Hepatocyte (in vitro differentiated cells and primary cell): ENCODE measurements around a stretch of chr7.

- RAMPAGE, long total RNA, result no peak
- RRBS, result no CpG with 5 or more reads among the region's 8 CpGs
Observed at GRCh38 chr7:140084863-140085507, 22.2 kb upstream of the PARP12 start.

- RAMPAGE, long total RNA, result no peak
- RRBS, result no CpG with 5 or more reads among the region's 7 CpGs
Observed at GRCh38 chr7:140099432-140100339, 36.9 kb upstream of the PARP12 start.

DNA sequence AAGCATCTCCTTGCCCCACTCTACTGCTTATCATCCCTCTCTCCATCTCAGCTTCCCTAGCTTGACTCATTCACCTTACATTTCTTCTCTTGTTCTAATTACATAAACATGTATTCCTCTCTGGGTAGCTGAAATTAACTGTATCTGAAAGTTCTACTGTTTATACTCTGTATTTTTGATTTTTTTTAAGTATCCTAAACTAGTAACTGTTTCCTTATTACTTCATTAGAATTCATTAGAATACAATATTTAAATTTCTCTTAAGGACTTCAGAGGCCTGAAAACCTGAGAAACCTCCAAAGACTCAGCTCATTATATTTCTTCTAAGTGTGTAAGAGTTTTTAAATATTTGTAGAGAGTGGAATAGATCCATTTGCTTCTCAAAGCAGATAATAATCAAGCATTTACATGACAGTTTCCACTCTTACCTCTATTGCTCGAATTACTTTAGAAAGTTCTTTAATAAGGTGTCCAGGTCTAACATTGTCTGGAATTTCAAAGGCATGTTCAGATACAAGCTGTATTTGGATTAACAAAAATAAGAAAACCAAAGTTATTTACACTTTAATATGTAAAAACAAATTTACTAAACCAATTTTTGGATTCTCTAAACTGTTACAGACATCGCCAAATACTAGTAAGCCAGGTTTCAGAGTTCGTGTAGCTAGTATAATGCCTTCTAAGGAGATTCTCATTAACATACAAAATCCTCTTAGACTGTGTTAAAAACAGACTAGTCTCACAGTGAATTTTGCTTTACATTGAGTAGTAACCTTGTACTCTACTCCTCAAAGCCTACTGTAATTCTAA lies 48.1 kb upstream of the PARP12 start:
- RAMPAGE, long total RNA, result no peak
- RRBS, result no CpG with 5 or more reads among the region's 3 CpGs

GRCh38 chr7:140199988-140200629 lies 23.3 kb upstream of the KDM7A start:
- RAMPAGE, long total RNA, result no peak
- RRBS, result no CpG with 5 or more reads among the region's 10 CpGs

GRCh38 chr7:140213664-140214709 lies 37.2 kb upstream of the KDM7A start:
- RAMPAGE, long total RNA, result no peak
- RRBS, result no CpG with 5 or more reads among the region's 6 CpGs

- RAMPAGE, long total RNA, result no peak
- RRBS, result no CpG with 5 or more reads among the region's 16 CpGs
Observed at GRCh38 chr7:140315961-140316769, 82.2 kb downstream of the SLC37A3 start.

GRCh38 chr7:140397569-140398328 lies 581 bp downstream of the SLC37A3 start:
- RAMPAGE, long total RNA, result no peak
- RRBS, result 2% methylated on average over 17 of the region's 27 CpGs

DNA sequence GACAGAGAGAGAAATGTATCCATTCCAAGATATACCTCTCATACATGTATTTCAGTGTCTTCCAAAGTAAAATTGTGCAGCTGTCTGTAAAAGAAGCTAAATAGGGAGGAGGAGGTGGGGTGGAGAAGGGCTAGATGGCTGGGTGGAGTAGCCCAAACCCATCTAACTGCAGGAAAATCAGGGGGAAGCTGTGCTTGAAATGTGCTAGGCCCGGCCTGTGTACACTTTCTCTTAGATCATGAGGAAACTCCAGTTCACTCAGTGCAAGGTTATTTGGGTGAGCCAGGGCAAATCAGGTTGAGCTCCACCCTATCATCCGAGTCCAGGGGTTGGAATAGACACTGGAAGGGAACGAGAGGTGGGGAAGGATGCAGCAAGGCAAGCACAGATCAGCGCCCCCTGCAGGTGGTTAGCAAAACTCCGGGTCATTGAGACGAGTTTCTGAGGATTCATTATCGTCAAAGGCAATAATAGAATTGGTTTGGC lies 35.5 kb downstream of the MKRN1 start:
- RAMPAGE, long total RNA, result no peak
- RRBS, result no CpG with 5 or more reads among the region's 7 CpGs

- RAMPAGE, long total RNA, result no peak
- RRBS, result 91% methylated on average over 9 of the region's 25 CpGs
Observed at GRCh38 chr7:140527252-140527723, 48.0 kb upstream of the MKRN1 start.

DNA sequence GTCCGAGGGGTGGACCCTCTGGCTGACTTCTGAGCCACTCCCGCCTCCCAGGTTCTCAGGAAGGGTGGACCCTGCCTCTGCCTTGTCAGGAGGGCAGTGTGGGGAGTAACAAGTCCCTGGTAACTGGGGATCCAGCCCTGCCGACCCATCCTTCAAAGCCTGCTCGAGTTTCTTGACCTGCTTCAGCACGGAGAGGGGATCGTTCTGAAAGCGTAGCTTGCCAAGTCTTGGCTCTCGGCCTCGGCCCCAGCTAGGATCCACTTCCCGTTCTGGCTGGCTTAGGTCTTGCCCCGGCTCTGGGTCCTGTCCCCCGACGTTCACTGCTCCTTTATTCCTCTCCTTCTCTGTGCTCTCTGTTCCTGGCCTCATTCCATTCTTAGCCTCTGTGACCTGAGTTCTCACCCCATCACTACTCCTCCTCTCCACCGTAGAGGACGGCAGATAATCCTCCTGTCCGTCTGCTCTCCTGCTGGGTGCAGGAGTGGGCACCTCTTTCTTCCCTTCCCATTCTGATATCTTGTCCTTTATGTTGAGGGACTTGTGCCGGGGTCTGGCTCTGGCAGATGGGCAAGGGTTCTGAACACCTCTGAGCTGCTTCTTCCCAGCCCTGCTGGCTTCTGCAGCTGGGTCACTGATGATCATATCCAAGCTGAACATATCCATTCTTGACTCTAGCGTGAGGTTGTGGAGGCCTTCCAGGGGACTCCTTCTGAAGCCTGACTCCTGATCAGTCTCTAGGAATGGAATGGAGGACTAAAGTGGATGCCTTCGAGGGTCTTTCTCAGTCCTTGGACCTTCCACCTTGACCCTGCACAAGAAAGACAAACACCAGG lies 38.7 kb downstream of the DENND2A start:
- RAMPAGE, long total RNA, result no peak
- RRBS, result no CpG with 5 or more reads among the region's 19 CpGs

DNA sequence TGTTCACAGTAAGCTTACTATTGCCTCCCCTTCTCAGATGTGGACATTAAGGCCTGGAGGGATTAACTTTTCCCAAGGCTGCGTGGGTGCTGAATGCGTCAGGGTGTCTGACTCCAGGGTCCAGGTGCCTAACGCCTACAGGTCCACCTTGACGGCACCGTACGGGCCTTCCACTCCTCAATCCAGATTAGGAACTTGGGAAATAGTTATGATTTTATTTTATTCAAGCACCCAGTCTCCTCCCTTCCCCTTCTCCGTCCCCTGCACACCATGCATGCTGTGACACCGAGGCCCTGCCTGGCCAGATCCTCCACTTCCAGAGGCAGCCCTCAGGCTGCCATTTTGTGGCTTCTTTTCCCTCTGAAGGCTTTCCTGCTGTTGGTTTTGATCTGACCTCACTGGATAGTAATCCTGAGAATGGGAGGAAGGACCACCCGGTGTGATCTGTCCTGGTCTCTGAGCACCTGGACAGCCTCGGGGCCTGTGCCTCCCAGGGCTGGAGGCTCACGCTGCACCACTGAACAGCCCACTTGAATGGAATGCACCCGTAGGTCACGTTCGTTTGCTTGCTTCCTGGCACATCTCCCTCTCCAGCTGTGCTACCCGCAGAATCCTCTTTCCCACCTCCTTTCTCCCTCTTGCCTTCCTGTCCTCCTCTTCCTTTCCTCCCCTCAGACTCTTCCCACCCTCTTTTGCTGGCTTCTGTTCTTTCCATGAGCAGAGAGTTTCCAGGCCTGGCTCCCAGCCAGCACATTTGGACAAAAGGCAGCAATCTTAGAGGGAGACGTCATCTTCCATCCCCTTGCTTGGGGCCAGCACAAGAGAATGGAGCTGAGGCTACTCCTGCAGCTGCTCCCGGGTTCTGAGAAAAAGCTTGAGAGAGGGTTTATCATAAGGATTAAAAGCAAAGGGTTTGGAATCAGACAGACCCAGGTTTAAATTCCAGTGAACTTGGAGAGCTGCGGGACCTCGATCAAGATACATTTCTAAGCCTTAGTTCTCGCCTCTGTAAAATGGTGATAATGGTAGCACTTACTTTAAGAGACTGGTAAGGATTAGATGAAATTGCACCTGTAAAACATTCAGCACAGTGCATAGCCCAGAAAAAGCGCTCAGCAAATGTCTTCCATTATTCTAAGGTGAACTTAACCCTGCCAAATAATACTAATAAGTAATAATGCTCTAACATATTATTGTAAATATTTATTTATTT lies 14.2 kb downstream of the DENND2A start:
- RAMPAGE, long total RNA, result no peak
- RRBS, result no CpG with 5 or more reads among the region's 21 CpGs

- RAMPAGE, long total RNA, result no peak
- RRBS, result no CpG with 5 or more reads among the region's 5 CpGs
Observed at GRCh38 chr7:140721328-140721941, 24.9 kb downstream of the NDUFB2 start.

- RAMPAGE, long total RNA, result no peak
- RRBS, result no CpG with 5 or more reads among the region's 2 CpGs
Observed at GRCh38 chr7:140827116-140827678, 97.5 kb downstream of the BRAF start.

DNA sequence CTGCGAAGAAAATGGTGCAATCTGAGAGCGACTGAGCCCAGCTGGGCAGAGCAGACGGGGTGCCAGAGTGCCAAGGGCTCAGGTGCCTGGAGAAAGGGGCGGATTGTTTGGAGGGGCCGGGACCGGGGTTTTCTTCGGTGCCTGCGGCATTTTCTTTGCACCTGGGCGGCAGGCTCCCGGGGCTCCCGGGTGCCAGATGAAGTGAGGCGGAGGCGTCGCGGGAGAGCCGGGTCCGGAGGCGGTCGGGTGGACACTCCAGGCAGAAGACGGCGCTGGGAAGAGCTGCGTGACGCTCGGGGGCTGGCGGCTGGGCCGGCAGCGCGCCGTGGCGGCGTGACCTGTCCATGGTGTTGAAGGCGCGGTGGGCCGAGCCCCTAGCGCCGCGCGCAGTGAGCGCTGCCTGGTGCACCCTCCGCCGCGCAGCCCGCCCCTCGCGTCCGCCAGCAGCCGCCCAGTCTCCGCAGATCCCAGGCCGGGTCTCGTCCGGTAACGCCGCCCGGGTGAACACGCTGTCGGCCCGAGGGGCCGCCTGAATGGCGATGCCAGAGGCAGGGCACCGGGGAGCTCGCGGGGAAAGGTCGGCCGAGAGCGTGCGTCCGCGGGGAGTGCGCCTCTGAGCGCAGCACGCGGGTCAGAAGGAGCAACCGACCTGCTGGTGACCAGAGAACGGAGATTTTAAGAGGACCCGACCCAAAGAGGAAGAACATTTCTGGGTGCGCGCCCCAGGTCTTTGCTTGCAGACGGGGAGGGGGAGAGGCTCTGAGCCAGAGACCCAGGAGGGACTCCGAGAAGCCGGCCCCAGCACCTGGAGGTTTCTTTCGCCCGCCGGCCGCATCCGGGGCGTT lies 687 bp upstream of the TMEM178B start:
- RAMPAGE, long total RNA, result no peak
- RRBS, result 2% methylated on average over 23 of the region's 86 CpGs

DNA sequence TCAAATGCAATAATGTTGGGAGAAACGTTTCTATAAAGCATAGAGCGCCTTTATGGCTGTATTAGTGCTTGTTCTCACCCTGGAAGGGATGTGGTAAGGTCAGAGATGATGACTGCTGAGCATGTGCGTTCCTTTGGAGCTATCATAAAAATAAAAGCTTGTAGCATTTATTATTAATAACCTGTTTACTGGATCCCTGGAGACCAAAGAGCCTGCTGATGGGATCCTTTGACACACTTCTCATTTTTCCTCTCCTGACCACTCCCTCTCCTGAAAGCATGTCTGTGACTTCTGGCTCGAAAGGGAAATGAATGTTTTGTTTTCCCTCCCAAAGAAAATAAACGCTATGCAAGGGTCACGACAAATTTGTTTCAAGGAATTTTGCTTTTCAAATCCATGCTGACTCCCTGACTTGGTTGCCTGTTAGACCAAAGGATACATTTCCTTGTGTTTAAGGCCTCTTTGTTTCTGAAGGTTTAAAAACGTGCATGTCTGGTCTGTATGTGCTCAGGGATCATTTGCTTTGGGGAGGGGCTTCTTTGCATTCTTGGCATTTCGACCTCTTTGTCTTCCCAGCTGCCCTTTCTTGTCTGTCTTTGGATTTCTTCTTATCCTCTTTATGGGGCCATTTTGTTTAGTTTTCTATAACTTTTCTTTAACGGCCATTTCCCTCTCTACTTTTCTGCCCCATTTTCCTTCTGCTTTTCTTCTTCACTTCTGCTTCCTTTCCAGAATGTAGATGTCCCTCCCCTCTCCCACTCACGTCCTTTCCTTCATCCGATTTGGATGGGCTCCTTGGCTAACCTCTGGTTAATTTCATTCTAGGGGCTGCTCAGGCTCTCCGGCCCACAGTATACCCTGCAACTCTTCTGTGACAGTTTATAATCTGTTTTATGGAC lies 184.9 kb upstream of the AGK start:
- RAMPAGE, long total RNA, result no peak
- RRBS, result no CpG with 5 or more reads among the region's 12 CpGs

GRCh38 chr7:141975669-141976550 lies 2.3 kb upstream of the TAS2R38 start:
- RAMPAGE, long total RNA, result no peak
- RRBS, result no CpG with 5 or more reads among the region's 22 CpGs

DNA sequence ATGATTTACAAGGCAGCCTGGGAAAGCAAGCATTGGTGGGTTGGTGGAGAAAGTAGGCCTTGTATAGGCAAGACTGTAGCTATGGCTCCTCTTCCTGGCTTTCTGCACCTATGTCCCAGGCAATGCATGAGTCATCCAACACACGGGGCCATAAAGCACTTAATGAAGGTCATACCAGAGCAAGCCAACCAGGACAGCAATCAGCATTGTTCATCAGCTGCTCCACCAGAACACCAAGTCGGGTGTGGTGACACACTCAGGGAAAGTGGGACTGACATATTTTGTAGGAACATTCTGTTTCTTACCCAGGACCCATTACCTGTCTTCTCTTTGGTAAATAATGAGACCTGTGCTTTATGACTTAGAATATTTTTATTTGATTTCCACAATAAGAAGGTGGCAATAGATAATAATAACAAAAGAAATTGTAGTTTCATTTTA lies 5.9 kb downstream of the MGAM start:
- RAMPAGE, long total RNA, result no peak
- RRBS, result no CpG with 5 or more reads among the region's 2 CpGs

- RAMPAGE, long total RNA, result no peak
- RRBS, result no CpG with 5 or more reads among the region's 2 CpGs
Observed at GRCh38 chr7:142320782-142321158, 62.9 kb upstream of the PRSS58 start.

- RAMPAGE, long total RNA, result no peak
- RRBS, result no CpG with 5 or more reads among the region's 5 CpGs
Observed at GRCh38 chr7:142324273-142324882, 66.5 kb upstream of the PRSS58 start.

DNA sequence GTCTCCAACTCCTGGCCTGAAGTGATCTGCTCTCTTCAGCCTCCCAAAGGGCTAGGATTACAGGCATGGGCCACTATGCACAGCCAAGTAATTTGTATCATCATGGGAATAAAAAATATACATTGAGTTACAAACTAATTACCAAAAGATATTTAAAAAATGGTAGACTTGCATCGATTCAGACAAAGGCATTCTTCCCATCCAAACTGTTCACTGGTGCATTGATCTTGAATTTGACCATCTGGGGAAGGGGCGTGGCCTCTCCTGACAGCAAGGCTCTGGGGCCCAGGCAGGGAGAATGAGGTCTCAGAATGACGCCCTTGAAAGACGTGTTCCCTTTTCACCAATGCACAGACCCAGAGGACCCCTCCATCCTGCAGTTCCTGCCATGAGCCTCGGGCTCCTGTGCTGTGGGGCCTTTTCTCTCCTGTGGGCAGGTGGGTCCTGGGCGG lies 91.0 kb upstream of the PRSS58 start:
- RAMPAGE, long total RNA, result no peak
- RRBS, result no CpG with 5 or more reads among the region's 6 CpGs